Cardiac ventricle fibroblast (primary cell): ENCODE measurements around a stretch of chr5.

GRCh38 chr5:54645967-54646655 is 128.6 kb downstream of the SNX18 start:
- RAMPAGE, long total RNA: no peak

DNA sequence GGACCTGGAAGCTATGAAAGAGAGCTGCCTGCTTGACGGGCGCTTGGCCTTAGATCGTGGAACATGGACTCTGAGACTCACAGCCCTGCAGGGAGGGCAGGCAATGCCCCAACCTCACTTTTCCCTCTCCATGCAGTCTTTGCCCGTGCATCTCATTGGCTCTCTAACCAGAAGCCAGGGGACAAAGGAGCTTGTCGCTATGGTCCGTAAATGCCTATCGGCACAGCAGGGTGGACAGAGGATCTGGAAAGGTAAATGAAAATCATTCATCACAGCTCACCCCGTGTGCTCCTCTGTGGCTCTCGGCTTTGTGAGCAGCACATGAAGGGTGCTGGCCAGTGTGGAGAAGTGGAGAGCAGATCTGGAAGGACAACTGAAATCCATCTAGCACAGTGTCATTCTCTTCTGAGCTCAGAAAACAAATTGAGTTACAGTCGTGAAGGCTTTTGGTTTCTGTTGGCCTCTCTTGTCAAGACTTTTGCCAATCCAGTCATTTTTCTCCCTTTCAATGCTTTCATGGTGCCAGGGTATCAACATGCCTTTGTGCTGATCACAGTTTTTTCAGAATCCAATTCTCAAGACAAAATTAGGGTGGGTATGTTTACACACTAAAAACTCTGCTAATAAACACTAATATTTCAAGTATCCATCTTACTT is 186.2 kb downstream of the SNX18 start:
- RAMPAGE, long total RNA: no peak

GRCh38 chr5:54774510-54774724 is 211.0 kb downstream of the ESM1 start:
- RAMPAGE, long total RNA: no peak

DNA sequence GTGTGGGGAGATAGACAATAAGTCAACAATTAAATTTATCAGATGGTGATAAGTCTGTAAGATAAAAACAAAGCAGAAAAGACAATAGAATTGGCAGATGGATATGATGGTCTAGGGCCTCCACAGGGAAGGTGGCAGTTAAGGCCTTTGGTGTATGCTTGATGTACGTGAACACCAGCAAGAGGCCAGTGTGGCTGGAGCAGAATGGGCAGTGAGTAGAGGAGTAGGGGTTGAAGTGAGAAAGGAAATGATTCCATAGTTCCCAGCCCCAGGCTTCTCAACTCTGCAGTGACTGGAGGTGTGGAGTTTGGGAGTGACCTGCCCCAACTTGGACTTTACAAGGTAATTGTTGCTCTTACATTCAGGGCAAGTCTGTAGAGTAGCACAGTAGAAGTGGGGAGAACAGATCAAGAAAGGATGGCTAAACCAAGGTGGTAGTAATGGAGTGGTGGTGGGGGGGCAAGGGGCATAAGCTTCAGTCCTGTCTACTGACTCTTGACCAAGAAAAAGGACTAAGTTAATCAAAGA is 111.4 kb downstream of the PLPP1 start:
- RAMPAGE, long total RNA: no peak

DNA sequence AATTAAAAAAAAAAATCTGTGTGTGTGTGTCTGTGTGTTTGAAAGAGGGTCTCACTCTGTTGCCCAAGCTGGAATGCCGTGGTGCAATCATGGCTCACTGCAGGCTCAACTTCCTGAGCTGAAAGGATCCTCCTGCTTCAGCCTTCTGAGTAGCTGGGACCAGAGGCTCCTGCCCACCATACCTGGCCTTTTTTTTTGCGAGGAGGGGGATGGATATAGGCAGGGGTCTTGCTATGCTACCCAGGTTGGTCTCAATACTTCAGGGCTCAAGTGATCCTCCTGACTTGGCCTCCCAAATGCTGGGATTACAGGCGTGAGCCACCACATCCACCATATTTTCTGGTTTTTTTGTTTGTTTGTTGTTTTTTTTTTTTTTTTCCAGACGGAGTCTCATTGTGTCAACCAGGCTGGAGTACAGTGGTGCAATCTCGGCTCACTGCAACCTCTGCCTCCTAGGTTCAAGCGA is 61.1 kb downstream of the PLPP1 start:
- RAMPAGE, long total RNA: no peak

- RAMPAGE, long total RNA: no peak
Observed at GRCh38 chr5:55502753-55503585, 31.8 kb downstream of the PLPP1 start.

DNA sequence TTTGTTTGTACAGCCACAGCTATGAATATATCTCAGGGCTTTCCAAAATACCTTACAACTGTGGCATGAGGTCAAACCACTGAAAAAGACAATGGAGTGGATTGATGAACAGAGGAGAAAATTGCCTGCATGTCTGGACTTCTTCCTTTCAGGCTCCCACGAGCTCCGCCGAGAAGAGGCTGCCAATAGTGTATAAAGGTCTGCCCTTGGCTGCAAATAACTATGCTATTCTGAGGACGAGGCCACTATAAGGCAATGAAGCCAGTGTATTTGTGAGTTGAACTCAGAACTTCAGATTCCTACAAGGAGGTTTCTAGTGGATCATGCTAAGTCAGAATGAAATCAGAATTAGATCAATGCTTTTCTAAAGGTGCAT is 42.6 kb upstream of the PLPP1 start:
- RAMPAGE, long total RNA: no peak

DNA sequence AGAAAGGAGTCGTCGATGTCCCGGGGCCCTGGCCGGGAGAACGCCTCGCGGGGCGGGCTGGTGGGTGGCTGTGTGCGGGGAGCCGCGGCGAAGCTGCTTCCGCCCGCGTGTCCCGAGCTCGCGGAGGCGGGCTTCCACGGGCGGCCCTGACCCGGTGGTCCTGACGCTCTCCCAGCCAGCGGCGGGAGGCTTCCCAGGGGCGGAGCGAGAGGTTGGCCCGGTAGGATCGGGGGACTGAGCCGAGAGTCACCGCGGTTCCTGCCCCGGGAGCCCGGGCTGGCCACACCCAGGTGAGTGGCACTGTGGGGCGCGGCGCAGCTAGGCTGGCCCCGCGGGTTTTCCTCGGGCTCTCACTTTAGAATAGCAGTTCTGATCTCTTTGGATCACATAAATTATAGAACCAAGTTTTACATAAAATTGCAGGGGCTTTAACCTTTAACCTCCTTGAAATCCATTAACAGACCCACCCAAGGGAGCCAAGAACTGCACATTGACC is 29.3 kb upstream of the IL31RA start:
- RAMPAGE, long total RNA: no peak

DNA sequence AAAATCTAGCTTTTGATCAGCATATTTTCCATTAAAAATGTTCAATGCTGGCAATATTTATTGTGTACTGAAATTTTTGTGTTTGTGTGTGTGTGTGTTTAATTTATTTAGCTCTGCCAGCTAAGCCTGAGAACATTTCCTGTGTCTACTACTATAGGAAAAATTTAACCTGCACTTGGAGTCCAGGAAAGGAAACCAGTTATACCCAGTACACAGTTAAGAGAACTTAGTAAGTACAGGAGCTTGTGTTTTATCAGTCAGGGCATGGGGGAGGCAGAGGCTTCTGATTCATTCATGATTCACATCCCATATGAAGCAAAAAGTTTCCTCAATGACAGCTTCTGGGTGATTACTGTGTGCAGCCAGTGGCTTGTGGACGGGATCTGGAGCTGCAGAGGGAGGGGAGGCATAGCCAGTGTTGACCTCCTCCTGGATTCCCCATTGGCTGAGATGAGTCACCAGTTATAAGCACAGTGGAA is 17.6 kb downstream of the IL31RA start:
- RAMPAGE, long total RNA: no peak

- RAMPAGE, long total RNA: no peak
Observed at GRCh38 chr5:55922987-55923950, 71.5 kb downstream of the IL6ST start.

GRCh38 chr5:55937399-55938055 is 57.2 kb downstream of the IL6ST start:
- RAMPAGE, long total RNA: no peak

DNA sequence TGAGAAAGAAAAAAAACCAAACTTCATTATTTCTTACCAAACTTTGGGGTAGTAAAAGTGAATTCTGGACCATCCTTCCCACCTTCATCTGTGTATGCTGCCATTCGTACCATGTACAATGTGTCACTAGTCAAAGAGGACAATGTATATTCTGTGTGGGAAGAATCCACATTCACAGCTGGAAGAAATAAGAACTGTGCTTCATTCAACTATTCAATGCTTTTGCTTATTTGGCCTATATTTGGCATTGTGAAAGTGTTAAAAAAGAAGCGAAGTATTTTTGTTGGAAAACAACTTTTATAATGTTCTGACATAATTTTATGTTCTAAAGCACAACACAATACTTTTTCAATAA is 43.4 kb downstream of the IL6ST start:
- RAMPAGE, long total RNA: no peak

GRCh38 chr5:55993573-55994345 is 1.0 kb downstream of the IL6ST start:
- RAMPAGE, long total RNA: no peak

DNA sequence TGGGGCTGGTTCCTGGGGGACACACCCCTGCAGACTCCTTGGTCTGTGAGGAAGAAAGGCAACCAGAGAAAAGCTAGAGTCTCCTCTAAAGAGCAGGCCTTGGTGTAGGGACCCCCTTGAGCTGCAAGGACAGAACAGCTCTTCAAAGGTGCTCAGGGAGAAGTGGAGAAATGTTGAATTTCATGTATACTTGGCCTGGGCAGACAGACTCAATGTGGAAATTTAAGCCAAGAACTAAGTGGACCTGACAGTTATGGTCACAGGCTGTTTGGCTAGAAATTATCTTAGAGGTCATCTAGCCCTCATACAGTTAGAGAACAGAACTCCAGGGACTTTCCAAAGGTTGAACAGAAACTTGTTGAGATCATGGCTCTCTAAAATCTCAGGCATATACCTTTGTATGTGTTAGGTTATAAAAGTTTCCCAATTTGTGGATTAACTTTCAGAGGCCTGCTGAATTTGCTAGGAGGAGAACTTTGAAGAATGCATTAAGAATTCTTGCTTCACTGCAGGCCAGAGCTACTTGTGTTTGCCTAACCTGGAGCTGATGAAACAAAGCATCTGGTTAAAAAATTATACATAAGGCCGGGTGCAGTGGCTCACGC is 35.1 kb upstream of the IL6ST start:
- RAMPAGE, long total RNA: no peak

DNA sequence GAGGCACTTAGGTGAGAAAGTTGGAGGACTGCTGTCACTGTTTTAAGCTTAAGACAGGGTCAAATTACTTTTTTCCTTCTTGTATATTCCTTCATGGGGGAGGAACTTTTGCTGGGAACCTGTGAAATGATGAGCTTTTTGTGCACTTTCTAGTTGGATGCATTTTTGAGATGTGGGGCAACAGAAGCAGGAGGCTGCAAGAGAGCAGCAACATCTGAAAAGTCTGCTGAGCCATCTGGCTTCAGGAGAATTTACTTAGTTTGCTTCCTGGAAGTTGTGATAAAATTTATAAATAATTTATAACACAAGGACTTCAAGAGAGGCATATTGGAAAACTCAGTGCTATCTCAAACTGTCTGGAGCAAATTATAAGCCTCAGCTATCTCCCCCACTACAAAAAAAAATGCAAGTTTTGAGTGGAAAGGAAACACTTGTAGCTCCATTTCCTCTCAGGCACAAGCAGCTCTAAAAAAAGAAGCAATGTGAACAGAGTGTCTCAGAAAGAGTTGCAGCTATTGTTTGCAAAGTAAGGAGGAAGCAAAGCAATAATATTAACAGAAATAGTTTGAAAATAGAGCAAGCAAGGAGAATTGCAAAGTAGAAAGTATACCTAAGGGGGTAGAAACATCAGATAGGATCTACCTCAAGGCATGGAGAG is 55.7 kb upstream of the IL6ST start:
- RAMPAGE, long total RNA: no peak

DNA sequence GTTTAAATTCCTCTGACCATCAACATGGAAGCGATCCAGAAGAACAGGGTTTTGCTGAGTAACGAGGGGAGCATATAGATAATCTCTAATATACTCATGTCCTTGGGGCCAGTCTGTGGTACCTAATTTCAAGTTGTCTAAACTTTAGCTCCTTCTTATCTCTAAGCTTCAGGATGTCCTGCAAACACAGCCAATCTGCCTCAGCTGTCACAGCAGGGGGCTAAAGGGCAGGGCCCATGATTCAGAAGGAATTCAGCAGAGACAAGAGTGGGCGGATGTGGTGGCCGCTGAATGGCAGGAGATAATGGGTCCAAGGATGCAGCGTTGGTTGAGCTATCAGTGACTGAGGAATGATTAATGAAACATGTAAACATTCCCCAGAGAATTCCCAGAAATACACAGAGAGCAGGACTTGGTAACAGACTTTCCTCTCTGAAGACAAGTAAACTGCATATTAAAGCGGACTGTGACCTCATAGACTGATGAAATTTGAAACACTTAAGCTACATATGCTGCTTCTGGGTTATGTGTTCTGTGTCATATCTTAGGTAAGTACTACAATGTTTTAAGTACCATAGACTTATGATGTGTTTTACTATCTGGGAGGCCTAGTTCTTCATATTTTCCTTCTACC is 109.3 kb downstream of the ANKRD55 start:
- RAMPAGE, long total RNA: no peak

- RAMPAGE, long total RNA: no peak
Observed at GRCh38 chr5:56142560-56143621, 90.2 kb downstream of the ANKRD55 start.

DNA sequence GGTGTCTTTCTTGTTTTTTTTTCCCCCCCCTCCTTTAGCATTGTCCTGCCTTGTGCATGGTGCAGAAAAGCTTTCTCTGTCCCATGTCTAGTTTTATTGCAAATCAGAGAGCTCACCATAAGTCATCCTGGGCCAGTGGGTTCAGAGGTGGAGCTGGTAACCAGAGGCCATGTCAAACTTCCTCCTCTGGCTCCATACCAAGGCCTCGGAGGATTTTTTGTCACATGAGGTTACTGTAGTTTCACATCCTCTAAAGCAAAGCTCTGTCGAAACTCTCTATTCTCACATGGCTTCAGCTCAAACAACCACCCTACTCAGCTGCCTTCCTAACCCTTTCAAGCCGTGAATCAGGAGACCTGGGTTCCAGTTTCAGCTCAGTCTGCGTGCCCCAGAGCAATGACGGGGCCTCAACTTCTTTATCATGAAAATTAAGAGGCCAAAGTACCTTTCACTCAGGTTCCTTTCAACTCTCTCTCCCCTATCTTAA is 145.3 kb upstream of the MAP3K1 start:
- RAMPAGE, long total RNA: no peak

DNA sequence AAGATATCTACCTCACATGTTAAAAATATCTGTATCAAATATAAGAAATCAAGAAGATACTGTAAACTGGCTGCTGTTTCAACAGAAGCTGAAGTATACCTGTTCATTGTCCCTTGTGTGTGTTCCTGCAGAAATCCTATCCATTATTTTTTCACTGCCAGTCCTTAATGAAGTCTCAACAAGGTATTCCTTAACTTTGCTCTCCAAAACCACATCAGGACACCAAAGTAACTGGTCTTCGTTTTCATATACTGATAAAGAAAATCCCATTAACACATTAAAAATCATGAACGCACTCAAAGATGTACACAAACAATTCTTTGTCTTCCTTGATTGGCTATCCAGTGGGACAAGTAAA is 18.8 kb downstream of the MIER3 start:
- RAMPAGE, long total RNA: no peak

DNA sequence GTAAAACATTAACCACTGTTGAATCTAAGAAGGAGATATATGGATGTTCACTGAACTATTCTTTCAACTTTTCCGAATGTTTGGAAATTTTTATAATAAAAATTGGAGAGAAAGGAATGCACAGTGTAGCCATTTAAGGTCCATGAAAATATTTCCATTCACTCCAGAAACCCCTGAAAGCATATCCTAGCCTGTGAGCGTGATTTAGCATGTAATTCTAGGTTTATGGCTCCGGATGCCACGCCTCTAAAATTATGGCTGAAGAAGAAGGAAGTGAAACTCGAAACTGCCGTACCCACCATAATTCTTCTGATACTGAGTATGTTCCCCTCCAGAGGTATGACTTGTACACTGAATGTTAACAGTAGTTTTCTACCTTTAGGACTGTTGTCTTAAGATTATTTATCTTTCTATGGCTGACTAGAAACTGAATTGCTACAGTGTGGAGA is 78.2 kb upstream of the MIER3 start:
- RAMPAGE, long total RNA: no peak